UCH-1 (cell line): ENCODE results near the gene TARDBP.

GRCh38 chr1:9843884-9844494, 20.2 kb upstream of the CLSTN1 start:
- RRBS = no CpG with 5 or more reads among the region's 13 CpGs

GRCh38 chr1:10028832-10029369, 3.9 kb upstream of the UBE4B start:
- RRBS = no CpG with 5 or more reads among the region's 33 CpGs

DNA sequence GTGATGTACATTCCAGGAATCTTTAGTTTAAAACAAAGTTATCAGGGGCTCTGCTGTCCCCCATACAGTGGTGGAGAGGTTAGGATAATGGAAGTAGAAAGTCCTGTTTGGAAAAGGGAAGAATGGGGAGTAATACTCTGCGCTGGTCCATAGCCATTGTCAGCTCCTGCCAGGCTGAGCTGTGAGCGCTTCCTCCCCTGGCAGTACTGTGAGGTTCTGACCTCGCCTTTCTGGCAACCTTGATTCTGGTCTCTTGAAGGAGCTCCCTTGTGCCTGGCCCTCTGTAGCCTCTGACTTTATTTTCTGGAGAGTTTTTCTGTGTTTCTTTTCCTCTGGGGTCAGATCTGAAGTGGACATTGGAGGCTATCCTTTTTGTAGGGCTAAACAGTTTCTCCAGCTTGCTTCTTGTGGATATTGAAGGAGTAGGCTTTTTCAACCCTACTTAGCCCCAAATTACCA, 13.6 kb downstream of the UBE4B start:
- RRBS = no CpG with 5 or more reads among the region's 3 CpGs

DNA sequence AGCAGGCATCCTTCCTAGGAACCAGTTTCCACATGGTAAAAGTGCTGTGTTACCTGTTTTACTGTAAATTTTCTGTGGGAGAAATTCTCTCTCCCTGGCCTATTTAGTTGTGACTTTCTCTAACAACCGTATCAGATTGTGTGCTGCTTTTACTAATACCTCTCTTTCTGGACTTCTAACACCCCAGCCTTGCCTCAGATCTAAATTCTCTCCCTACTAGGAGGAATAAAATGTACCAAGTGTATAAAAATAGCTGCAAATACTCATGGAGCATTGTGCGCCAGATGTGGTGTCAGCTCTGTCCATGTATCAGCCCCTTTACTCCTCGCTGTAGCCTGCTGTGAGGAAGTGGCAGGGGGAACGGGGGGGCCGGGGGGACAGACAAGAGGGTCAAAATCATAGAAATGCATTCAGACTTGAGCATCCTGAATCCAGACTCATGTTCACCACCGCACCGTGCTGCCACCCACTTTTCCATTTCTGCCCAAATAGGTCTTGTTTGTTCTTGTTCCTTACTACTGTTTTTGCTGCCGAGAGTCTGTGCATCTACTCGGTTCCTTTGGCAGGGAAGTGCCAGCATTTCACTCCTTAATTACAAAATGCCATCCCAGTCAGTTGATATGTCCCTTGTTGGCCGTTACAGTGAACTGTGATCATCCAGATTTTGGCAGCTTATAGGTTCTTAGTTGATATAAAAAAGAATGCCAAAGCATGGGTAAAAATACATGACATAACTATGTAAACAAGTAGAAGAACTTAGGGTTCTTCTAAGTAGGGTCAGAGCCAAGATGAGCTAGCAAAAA, 76.3 kb downstream of the UBE4B start:
- RRBS = no CpG with 5 or more reads among the region's 10 CpGs

- RRBS = no CpG with 5 or more reads among the region's 3 CpGs
Observed at GRCh38 chr1:10180421-10180869, 29.9 kb upstream of the KIF1B start.

- RRBS = no CpG with 5 or more reads among the region's 5 CpGs
Observed at GRCh38 chr1:10296271-10296810, 86.0 kb downstream of the KIF1B start.

DNA sequence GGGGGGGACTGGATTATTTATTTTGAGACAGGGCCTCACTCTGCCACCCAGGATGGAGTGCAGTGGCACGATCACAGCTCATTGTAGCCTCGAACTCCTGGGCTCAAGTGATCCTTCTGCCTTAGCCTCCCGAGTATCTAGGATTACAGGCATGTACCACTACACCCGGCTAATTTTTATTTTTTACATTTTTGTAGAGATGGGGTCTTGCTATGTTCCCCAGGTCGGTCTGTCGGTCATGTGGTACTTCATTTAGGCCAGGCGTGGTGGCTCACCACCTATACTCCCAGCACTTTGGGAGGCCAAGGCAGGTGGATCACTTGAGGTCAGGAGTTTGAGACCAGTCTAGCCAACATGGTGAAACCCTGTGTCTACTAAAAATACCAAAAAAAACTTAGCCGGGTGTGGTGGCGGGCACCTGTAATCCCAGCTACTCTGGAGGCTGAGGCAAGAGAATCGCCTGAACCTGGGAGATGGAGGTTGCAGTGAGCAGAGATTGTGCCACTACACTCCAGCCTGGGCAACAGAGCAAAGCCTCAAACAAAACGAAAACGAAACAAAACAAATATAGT, 7.4 kb downstream of the CORT start:
- RRBS = no CpG with 5 or more reads among the region's 12 CpGs

DNA sequence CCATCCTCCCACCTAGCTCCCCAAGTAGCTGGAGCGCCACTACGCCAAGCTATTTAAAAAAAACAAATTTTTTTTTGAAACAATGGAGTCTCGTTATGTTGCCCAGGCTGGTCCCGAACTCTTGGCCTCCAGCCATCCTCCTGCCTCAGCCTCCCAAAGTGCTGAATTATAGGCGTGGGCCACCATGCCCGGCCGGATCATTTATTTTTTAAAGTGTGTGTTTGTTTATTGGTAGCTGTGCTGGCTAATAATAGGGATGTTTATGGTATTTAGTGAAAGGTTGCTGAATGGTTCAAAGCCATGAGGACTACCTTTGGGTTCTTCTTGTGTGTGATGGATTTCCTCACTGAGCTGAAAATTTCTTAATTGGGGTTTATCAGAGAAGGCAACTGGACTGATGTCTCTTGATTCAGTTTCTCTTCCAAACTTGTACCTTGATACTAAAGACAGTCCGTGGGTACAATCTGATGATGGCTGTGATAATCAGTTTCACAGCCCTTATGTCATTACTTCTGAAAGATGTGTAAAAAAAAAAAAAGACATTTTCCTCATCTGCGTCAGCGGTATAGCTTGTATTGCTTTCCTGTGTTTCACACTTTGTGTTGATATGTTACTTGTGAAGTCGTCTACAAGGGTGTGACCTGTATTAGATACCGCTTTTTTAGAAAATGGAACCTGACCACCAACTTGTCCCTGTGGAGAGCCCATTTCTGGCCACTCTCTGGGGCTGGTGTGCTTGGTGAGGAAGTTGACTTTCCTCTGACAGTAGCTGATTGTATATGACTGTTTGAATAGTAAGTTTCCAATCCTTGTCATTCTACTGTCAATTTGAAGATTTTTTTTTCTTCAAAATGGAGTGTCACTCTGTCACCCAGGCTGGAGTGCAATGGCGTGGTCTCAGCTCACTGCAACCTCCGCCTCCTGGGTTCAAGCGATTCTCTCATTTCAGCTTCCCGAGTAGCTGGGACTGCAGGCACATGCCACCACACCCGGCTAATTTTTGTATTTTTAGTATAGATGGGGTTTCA, 50.4 kb downstream of the PEX14 start:
- RRBS = no CpG with 5 or more reads among the region's 17 CpGs

DNA sequence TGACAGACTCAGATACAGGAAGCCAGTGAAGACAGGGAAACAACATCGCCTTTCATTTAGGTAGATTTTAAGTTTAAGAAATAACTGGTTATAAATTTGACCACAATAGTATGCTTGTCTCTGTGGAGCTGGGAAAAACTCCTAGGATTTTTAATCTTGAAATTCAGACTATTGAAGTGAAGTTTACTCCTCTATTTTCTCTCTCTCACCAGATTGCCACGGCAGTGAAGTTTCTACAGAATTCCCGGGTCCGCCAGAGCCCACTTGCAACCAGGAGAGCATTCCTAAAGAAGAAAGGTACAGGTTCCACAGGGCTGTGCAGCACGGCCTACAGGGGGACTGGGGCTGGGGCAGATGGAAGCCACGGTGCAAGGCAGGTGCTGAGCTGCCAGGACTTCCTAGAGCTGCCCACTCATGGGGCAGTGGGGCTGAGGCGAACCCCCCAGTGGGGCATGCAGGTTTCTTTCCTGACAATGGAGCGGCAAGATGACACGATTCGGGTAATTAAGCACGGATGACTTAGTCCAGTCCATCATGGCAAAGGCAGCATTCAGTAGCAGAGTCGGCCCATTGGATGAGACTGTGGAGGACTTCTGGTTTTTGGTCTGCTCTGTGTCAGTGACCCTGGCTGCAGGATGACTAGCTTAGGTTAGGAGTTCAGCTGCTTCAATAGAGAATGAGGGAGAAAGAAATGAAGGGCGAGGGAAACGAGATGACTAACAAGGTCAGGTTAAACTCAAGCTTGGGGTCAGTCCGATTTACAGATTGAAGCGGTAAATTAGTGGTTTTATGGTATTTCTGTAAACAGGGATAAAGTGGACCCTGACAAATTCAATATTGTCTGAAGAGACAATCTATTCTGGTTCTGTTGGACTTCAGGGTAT, 61.5 kb downstream of the PEX14 start:
- RRBS = no CpG with 5 or more reads among the region's 16 CpGs

- RRBS = no CpG with 5 or more reads among the region's 11 CpGs
Observed at GRCh38 chr1:10622021-10622469, 147.3 kb downstream of the PEX14 start.

DNA sequence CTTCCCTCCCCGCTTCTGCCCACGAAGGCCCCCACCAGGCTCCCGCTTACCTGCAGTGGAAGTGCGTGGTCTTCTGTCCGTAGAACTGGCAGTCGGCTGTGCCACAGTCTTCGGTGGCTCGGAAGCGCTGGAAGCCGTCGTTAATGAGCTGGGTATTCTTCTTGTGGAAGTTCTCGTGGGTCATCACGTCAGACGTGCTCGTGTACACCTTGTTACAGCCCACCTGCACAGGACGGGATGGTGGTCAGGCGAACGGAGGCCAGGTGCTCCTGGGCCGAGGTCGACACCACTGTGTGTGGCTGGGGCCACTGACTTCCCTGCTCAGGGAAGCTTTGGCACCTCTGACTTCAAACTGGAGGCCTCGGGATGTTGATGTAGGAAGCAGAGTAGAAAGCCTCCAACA, 142.1 kb downstream of the CASZ1 start:
- RRBS = no CpG with 5 or more reads among the region's 21 CpGs

DNA sequence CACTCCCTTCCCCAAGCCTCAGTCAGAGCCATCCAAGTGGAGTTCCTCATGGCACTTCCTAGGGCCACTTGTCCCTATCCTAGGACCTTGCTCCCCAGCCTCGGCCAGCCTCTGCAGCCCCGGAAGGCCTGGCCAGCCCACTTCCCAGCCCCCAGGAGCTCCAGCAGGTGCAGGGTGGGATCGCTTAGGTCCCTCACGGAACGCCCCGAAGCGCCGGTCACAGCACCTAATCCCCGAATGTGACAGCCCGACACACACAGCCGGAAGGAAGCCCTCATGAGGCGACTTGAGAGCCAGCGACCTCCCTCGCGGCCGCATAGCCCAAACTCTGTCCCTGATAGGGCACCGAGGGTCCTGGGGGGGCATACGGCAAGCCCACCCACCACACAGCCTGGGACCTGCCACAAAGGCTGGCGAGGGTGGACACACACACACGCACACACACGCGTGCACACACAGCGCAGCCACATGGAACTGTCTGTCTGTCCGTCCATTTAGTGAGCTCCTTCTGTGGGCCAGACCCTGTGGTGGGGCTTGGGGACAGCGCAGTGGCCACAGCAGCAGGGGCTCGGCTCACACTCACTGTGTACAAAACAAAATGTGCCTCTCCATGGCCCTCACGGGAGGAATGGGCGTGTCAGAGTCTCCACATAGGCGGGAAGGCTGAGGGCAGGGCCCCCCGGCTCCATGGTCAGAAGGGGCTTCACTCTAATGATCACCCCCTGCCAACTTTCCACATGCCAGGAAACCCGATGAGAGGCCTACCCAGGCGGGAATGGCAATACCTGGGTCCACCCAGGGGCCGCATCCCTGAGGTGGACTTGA, 129.9 kb downstream of the CASZ1 start:
- RRBS = 97% methylated on average over 7 of the region's 33 CpGs

DNA sequence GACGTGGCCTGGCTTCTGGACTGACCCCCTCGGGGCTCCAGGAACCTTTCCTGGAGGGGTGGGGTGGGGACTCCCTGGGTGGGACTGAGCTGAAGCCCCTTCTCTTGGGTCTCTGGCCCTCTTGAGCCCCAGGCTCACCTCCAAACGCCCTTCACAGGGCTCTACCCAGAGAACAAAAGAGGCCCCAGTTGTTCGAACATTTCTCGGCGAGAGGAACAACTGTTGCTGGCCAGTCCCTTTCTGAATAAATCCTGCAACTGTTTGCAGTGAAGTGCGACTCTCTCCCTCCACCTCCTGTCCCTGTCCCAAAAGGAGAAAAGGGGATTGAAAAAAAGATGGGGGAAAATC, 114.7 kb downstream of the CASZ1 start:
- RRBS = no CpG with 5 or more reads among the region's 7 CpGs

- RRBS = 0% methylated on average over 1 of the region's 16 CpGs
Observed at GRCh38 chr1:10692152-10693072, 104.0 kb downstream of the CASZ1 start.

DNA sequence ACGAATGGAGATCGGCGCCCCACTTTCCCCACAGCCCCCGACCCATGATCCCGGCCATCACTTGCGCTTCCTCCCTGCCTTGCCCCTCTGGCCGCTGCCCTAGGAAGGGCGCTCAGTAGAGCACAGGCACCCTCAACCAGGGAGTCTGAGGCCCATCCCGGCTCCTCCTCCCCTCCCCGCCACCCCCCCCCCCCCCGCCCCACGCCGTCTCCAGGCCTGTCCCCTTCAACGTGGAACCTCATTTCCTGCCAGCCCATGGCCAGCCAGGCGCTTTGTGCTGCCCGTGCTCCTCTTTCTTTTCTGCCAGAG, 101.1 kb downstream of the CASZ1 start:
- RRBS = no CpG with 5 or more reads among the region's 16 CpGs

- RRBS = no CpG with 5 or more reads among the region's 15 CpGs
Observed at GRCh38 chr1:10779745-10780264, 16.6 kb downstream of the CASZ1 start.

- RRBS = no CpG with 5 or more reads among the region's 21 CpGs
Observed at GRCh38 chr1:10793085-10793901, 3.2 kb downstream of the CASZ1 start.

GRCh38 chr1:10980685-10981351, 1.1 kb downstream of the C1orf127 start:
- RRBS = no CpG with 5 or more reads among the region's 8 CpGs

DNA sequence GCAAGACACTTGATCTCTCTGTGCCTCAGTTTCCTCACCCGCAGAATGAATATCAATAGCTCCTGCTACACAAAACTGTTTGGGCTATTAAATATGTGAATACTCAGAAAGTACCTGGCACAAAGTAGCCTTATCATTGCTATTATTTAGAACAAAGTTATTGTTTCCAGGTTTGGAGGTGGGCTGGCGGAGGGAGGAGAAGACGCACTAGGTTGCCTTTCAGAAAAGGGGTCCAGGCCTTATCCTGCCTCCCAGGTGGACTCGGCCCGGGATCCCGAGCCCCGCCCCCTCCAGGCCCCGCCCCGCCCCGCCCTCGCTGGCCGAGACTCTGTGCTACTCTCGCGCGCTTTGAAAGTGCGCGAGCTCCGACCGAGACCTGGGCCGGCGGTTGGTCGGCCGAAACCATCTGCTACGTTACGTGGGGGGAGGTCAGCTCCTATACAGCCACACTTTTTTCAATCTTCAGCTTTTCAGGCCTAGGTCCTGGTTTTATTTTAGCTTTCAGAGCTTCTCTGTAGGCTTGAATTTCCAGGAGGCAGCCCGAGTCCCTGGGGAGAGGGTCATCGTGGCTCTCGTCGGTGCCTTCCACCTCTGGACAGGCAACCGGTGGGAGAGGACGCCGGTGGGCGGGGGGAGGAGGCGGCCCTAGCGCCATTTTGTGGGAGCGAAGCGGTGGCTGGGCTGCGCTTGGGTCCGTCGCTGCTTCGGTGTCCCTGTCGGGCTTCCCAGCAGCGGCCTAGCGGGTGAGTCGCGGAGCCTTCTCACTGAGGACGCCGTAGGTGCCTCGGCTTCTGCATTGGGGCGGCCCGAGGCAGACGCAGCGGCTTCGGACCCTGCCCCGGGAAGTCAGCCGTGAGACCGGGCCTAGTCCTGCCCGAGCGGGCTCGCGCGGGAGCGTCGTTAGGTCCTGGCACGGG, at the start of gene TARDBP:
Gene TARDBP, plus strand, starts transcription at position 654 of the 917 bp plus-strand sequence.
- RRBS = 1% methylated on average over 9 of the region's 65 CpGs

DNA sequence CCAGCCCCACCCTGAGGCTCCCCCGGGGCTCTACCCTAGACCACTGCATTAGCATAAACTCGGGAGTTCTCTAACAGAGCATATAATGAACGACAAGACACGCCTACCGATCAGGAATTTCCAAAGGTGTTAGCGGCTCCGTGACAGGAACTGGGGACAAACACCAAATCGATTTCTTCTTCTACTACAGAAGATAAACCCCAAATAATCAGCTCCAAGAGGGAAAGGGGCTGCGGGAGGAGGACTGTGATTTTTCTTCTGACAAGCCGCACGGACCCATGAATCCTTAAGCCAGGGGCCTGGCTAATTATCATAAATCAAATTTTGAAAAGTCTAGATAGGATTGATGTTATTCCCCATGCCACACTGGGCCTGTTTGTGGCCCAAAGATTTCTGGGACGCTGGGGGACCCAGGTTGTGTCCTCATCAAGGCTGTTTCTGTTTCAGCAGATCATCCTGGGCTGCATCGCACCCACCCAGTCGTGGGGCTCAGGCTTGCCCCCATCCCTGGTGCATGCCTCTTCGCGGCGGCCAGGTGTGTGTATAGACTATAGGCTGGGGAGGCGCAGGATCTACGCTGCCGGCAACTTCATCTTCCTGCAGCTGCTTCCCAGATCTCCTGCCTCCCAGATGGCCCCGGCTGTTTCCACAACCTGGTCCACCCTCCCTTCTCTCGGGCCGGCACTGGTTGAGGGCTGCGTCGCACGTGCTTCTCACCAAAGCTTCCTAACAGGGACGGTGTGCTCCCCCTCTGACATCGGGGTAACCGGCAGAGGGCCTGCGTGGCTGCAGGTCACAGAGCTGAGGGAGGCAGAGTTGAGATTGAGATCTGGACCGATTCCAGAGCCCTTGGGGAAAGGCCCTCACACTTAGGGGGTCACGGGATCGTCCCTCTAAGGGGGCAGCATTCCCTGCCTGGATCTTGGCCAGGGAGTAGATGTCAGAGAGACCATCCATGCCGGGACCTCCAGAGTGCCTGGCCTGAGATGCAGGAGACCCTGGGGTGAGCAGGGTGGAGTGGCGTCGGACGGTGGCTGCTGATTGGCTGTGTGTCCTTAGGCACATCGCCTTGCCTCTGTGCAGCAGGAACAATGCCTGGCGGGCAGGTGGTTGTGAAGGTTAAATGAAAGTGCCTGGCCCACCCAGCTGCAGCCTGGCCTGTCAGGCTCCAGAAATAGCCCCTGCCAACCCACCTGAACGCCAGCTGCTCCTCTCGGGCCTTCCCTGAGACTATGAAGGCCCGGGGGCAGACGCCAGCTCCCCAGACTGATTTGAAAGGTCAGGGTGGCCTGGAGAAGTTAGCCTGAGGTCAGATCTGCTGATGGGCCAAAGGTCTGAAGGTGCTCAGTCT, 5.8 kb upstream of the MASP2 start:
- RRBS = 10% methylated on average over 9 of the region's 43 CpGs